ENCODE data around the genes PBXIP1, FLAD1, DCST1 and EFNA4.

- PRO-cap: no peak
These were observed 17.5 kb downstream of the ATP8B2 start for GRCh38 chr1:154342695-154343451.

GRCh38 chr1:154403287-154403486 lies 2.0 kb upstream of the IL6R start:
- PRO-cap: no peak

GRCh38 chr1:154418048-154419180 lies 13.3 kb downstream of the IL6R start:
- PRO-cap: no peak

DNA sequence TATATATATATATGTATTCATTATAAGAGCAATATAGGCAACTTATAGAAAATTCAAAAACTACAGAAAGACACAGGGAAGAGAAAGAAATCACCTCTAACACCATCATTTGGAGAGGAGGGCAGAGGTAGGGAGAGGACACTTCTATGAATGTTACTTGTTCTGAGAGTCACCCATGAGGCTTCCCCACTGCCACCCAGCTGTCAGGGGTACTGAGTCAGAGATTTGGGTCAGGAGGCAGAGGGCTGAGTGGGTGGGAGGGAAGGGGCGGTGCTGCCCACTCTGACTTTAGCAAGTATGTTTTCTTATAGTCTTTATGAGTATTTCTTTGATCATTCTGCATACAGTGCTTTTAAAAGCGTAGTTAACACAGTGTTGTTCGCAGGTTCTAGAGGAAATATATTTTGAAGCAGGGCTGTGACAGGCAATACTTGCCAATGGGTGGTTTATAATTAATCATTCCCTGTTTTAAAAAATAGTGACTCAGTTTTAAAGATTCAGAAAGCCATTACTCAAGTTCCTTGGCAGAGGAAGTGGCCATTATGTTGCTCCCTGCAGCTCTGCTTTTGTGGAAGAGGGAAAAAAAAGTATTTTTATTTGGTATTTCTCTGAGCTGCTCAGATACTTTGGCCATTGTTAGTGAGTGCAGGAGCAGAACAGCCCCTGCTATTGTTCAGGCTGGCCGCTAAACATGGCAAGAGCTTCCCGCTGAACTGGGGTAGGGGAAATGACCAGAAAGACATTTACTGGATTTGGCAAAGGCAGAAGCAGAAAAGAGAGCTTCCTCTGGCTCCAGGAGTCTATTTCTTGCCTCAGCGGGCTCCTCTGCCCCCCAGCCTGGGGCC lies 18.4 kb downstream of the IL6R start:
- PRO-cap: unidirectional peak, plus-strand start at position 639 of the sequence

GRCh38 chr1:154425530-154426125 lies 20.5 kb downstream of the IL6R start:
- PRO-cap: no peak

GRCh38 chr1:154431539-154432190 lies 26.5 kb downstream of the IL6R start:
- PRO-cap: no peak

DNA sequence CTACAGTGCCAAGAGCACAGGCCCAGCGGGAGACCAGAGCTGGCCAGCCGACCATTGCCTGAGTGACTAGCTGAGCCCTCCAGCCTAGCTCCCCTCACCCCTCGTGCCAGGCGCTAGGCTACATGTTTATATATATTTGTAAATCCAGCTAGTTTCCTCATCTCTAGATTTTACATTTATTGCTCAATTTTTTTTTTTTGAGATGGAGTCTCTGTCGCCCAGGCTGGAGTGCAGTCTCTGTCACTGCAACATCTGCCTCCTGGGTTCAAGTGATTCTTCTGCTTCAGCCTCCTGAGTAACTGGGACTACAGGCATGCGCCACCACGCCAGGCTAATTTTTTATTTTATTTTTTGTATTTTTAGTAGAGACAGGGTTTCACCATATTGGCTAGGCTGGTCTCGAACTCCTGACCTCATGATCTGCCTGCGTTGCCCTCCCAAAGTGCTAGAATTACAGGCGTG lies 28.4 kb downstream of the IL6R start:
- PRO-cap: no peak

GRCh38 chr1:154476751-154477320 lies 25.2 kb upstream of the TDRD10 start:
- PRO-cap: no peak

DNA sequence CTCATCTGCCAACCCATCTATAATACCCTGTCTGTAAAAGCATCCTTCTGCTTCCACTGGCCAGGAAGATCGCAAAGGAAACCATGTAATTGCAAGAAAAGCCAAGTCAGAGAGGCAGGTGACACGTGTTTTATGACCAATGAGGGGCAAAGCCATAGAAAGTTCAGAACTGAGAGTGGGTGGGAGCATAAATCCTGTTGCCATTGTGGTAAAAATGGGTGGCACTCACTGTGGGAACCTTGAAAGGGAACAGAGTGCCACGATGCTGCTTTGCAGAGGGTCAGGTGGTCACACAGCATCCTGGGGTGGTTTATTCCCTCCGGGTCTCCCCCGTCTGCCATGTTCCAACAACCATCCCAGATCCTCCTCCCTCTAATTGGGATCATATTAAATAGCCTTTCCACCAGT lies 78.2 kb downstream of the KCNN3 start:
- PRO-cap: no peak

GRCh38 chr1:154955701-154956643 lies at the start of gene PBXIP1:
PBXIP1 (minus strand) TSS chr1:154956099.
- PRO-cap: bidirectional peak, plus-strand start at chr1:154956244, minus-strand start at chr1:154956093

- PRO-cap: bidirectional peak, plus-strand start at chr1:154983393, minus-strand start at chr1:154983098
These were observed at the start of gene FLAD1 for GRCh38 chr1:154982950-154983709. FLAD1 (plus strand) TSS chr1:154983344.

DNA sequence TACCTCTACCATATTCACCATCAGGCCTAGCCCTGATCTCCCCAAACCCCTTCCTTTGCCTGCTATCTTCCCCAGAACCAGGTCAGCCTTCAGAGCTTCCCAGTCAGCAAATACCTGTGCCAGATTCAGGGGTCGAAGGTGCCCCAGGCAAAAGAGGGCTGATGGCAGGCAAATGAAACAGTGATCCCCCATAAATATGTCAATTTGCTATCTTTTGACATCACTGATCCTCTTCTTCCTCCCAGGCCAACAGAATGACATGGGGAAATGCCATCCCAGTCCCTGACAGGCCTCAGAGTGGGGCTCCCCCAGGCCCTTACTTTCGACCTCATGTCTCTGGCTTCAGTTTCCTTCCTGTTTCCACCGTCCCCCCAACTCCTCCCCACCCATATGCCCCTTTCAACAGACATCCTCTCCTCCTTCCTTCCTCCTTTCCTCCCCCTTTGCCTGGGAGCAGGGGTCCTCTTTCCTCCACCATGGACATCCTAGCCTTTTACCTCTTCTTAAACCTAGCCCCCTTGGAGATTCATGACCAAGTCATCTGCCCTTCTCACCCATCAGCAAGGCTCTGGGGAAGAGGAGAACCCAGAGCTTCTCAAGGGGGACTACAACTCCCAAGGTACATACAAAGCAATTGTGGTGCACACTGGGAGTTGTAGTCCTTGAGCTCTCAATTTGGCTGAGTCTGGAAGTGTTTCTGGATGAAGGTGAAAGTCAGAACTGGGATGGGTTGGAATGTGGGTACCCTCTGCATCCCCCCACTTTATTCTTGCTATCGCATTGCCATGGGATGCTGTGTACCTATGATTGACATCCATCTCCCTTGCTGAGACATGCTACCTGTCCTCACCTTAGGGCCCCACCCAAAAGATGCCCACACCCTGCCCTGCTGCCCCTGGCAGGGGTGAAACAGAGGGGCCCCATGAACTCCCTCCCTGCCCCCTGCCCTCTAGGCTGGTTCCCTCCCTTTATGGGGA lies 4.1 kb downstream of the ZBTB7B start:
- PRO-cap: no peak

GRCh38 chr1:155033670-155033959 lies at the start of gene DCST1:
DCST1 (plus strand) TSS chr1:155033824.
- PRO-cap: no peak

GRCh38 chr1:155054121-155054769 lies 3.1 kb downstream of the ADAM15 start:
- PRO-cap: no peak

- PRO-cap: unidirectional peak, plus-strand start at chr1:155063806; unidirectional peak, minus-strand start at chr1:155064283
These were observed at the start of gene EFNA4 for GRCh38 chr1:155063418-155064777. EFNA4 (plus strand) TSS chr1:155063740.

DNA sequence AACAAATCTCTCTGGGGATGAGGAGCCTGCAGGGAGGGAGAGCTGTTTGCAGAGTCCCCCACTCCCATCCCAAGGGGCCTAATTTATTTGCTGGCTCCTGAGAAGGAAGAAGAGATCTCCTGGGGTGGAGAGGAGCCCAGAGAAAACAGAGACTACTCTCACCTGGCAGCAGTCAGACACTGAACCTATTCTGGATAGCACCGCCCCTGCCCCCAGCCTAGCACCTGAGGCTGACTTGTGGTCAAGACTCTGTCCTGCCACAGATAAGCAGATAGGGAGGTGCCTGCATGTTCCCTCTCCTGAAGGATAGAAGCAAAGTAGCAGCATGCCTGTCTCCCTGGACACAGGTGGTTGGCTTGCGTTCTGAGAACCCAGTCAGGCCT lies 1.4 kb upstream of the EFNA3 start:
- PRO-cap: no peak

- PRO-cap: no peak
These were observed 2.0 kb upstream of the SLC50A1 start for GRCh38 chr1:155133543-155134138.

- PRO-cap: no peak
These were observed 1.3 kb upstream of the SLC50A1 start for GRCh38 chr1:155134139-155134879.

GRCh38 chr1:155174093-155175198 lies 797 bp downstream of the TRIM46 start:
- PRO-cap: bidirectional peak, plus-strand start at chr1:155174275, minus-strand start at chr1:155174211; bidirectional peak, plus-strand start at chr1:155174600, minus-strand start at chr1:155174509

DNA sequence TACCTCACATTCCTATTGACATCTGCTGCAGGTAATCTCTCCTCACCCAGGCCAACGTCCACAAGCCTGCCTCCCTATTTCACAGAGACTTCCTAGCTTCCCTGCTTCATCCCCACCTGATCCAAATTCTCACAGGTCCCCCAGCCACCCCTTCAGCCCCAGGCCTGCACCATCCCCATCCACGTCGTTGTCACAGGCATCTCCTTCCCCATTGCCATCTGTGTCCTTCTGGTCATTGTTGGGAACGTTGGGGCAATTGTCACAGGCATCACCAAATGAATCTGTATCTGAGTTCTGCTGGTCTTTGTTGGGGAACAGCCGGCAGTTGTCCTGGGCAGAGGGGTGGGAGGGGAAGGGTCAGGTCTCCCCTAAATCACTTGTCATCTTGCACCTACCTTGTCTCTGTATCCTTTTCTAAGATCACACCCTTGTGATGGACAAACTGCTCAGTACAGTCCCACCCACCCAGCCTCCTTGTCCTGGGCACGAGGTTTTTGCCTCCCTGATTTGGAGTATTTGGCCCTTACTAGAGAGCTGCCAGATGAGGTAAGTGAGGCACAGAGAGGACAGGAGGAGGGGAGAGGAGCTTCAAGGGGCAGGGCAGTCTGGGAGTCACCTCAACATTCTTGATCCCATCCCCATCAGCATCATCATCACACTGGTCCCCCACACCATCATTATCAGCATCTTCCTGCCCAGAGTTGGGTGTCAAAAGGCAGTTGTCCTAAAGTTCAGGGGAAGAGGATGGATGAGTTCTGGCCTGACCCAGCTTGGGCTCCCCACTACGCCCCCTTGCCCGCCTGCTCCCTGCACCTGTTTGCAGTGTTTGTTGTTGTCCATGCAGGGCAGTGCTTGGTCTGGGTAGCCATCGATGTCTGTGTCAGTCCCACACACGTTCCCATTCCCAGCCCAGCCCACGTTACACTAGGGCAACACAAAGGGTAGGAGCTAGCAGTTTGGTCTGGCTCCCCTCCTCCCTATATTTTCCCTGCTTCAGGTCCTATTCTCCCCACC lies 7.1 kb downstream of the THBS3 start:
- PRO-cap: no peak